Occipital lobe (tissue), 2 donors: ENCODE data around the gene GPX7.

GRCh38 chr1:51334746-51335262 lies 4.4 kb upstream of the TTC39A start:
- RAMPAGE, long total RNA = no peak

DNA sequence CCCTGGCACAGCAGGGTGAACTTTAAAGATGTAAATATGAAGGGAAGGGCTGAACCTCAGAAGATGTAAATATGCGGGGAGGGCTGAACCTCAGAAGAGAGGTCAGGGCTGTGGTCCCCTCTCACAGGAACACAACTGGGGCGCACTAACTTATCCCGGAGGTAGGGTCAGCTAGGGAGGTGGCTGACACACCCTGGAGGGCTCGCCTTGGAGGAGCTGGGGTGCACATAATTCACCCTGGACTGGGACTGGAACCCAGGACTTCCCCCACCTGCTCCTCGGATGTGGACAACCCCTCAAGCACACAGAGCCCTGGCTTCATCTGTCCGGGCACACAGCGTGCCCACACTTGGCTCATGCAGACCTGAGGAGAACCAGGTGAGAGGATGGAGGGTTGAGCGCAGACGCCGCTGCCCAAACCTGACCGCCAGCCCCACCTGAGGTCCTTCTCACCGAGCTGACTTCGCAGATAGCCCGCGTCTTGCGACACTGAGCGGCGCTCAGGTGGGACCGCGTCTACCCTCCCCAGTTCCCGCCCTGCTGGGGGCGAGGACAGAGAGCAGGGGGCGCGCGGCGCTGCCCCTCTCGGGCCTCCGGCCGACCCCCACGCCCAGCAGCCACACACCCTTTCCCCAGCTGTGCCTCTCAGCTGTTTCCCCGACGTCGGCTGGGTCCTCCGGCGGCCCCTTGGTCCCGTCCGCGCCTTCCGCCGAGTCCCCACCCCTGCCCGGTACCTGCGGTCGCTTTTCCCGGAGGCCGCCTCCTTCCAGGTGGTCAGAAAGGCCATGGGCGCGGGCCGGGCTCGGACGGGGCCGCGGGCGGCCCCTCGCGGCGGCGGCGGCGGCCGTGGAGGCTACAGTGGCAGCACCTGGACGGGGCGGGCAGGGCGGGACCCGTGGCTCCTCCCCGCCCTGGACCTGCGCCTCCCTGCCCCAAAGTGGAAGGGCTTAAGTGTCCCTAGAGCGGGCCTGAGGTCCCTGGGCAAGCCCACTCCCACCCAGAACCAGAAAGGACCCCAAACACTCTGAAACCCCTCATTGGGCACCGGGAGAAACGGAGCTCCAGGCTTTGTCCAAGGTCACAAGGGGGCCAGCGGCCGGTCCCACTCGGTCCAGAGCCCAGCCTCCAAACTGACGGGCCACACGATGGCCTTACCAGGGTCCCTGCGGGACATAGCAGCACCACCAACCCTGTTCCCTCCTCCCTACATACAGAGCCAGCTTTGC lies 14.3 kb upstream of the TTC39A start:
- RAMPAGE, long total RNA = no peak

- RAMPAGE, long total RNA = no peak
These were observed 92.9 kb upstream of the TTC39A start for GRCh38 chr1:51422998-51423857.

- RAMPAGE, long total RNA = no peak
These were observed 40.1 kb downstream of the EPS15 start for GRCh38 chr1:51478756-51479608.

GRCh38 chr1:51499429-51500087 lies 19.5 kb downstream of the EPS15 start:
- RAMPAGE, long total RNA = no peak

DNA sequence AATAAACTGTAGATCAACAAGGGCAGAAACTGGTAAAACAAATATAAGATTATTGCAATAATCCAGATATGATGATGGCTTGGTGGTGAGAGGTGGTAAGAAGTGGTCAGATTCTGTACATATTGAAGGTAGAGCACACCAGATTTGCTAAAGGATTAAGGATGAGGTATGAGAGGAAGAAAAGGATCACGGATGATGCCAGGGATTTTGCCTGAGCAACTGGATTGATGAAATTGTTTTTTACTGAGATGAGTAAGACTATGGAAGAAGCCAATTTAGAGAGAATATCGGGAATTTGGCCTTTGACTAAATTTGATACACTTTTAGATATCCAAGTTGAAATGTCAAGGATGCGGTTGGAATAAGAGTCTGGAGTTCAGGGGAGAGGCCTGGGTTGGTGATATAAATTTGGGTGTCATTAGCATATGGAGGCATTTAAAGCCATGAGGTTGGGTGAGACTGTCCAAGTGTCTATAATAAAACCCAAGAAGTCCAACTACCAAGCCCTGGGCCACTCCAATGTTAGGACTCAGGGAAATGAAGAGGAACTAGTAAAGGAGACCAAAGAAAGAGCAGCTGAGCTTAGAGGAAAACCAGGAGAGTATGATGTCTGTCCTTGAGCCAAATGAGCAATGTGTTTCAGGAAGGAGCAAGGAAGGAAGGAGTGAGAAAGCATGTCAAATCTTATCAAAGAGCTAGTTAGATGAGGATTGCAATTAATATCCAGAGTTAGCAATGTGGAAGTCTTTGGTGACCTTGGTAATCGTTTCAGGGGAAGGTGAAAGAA lies 12.5 kb upstream of the EPS15 start:
- RAMPAGE, long total RNA = no peak

DNA sequence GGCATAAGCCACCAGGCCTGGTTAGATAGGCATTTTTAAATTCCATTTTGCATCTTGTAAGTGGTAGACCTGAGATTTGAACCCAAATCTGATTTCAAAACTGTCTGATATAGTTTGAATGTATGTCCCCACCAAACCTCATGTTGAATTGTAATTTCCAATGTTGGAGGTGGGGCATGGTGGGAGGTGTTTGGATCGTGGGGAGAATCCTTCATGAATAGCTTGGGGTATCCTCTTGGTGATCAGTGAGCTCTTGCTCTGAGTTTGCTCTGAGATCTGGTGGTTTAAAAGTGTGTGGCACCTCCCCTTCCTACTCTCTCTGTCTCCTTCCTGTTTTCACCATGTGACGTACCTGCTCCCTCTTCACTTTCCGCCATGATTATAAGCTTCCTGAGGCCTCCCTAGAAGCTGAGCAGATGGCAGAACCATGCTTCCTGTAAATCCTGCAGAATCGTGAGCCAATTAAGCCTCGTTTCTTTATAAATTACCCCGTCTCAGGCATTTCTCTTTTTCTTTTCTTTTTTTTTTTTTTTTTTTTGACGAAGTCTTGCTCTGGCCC lies 40.0 kb upstream of the OSBPL9 start:
- RAMPAGE, long total RNA = no peak

DNA sequence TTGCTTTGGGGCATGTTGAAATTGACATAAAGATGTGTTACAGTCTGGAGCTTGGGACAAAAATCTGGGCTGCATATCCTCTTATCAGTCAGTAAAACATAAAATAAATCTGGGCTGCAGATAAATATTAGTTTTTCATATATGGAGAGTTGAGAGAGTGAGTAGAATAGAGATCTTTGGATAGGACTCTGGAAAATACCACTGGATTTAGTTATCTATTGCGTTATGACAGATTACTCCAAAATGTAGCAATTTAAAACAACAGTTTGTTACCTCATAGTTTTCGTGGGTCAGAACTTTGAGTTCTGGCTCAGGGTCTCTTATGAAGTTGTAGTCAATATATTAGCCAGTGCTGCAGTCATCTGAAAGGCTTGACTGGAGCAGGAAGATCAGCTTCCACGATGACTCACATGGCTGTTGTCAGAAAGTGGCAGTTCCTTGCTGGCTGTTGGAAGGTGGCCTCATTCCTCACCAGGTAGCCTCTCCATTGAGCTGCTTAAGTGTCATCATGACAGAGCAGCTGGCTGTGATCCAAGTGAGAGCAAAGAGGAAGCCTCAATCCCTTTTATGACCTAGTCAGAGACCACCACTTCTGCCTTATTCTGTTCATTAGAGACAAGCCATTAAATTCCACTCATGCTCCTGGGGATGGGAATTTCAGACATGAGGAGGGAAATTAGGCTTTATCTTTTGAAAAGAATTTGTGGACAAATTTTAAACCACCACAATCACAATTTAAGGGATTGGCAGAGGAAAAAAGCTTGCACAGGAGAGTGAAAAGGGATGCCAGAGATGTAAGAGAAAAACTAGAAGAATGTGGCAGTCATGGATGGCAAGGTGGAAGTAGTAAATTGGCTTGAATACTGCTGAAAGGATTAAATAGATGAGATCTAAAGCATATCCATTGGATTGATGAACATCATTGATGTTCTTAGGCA lies 5.6 kb downstream of the OSBPL9 start:
- RAMPAGE, long total RNA = no peak

GRCh38 chr1:51642895-51643241 lies 26.0 kb downstream of the OSBPL9 start:
- RAMPAGE, long total RNA = no peak

DNA sequence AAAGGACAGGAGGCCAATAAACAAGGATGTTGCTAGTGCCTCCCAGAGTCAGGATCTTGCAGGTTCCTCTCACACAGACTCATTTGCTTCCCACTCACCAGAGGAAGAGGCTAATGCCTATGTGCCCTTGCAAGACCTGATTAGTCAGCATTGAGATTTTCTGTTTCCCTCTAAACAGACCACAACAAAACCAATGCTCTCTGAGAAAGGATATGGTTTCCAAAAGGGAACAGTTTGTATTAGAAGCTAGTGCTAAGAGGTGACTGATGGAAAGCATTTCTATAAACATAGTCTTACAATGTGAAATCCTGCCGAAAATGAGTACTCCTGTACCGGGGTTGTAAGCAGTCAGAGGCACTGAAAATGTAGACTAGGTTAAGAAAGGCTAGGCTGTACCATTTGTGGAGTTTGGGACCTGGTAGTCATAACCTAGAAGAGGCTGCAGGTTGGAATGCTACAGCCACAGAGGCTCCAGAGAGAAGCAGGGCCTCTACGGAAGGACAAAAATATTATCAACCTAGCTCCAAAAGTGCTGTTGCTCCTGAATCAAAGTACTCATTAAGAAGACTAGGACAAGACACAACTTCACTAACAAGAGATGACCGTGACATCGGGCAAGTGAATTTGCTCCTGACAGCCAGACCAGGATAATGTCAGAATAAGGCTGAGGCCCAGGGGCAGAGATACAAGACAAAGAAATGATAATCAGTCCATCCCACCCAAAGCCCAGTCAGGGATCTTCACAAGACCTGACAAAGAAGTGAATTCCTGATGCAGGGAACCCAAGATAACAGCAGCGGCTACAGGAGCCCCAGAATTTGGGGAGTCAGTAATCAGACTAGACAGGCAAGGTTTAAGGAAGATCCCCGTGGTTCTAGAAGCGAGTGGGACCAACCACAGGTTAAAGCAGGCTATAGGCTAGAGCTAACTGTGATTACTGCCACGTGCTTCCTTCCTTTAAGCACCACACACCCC lies 85.3 kb downstream of the NRDC start:
- RAMPAGE, long total RNA = no peak

GRCh38 chr1:52005619-52005958 lies 15.1 kb upstream of the RAB3B start:
- RAMPAGE, long total RNA = no peak

- RAMPAGE, long total RNA = no peak
These were observed 15.8 kb upstream of the RAB3B start for GRCh38 chr1:52006179-52006917.

DNA sequence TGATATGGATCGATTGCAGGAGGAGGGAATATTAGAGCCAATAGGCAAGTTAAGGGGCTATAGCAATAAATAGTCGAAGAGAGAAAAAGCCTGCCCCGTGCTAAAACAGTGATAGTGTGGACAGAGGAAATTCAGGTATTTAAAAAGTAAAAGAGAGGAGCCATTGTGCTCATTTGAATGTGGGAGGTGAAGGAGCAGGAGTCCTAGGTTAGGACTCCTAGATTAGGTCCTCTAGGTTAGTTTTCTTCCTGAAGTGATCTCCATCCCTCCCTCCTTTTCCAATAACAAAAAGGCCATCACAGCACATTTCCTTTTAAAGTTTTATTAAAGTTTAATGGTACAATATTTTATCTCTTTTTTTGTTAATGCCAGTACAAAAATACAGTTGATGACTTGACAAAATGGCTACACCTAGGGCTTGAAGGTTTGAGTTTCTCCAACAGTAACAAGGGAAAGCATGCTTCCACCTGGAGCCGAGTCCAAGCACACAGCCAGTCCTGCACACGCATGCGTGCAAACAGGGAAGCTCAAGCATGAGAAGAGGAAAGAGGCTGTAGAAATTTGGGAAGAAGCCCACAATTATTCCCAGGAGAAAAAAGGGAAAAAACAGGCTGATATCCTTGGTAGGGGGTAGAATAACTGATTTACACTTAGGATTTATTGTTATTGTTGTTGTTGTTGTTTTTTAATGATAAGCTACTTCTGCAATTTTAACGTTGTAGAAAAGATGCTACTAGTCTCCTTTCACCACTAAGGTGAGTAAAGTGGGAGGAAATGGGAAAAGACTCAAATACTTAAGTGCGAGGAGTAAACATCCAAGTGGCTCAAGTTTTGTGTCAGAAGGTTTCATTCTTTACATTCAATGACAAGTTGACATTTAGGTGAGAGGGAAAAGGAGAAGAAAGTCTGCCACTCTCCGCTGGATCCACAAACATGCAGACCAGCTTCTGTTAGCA lies 13.5 kb downstream of the KTI12 start:
- RAMPAGE, long total RNA = no peak

- RAMPAGE, long total RNA = no peak
These were observed 21.7 kb downstream of the BTF3L4 start for GRCh38 chr1:52077753-52078218.

GRCh38 chr1:52243140-52244199 lies 101.6 kb downstream of the ZFYVE9 start:
- RAMPAGE, long total RNA = no peak

- RAMPAGE, long total RNA = no peak
These were observed 1.1 kb downstream of the PRPF38A start for GRCh38 chr1:52405484-52405861.

DNA sequence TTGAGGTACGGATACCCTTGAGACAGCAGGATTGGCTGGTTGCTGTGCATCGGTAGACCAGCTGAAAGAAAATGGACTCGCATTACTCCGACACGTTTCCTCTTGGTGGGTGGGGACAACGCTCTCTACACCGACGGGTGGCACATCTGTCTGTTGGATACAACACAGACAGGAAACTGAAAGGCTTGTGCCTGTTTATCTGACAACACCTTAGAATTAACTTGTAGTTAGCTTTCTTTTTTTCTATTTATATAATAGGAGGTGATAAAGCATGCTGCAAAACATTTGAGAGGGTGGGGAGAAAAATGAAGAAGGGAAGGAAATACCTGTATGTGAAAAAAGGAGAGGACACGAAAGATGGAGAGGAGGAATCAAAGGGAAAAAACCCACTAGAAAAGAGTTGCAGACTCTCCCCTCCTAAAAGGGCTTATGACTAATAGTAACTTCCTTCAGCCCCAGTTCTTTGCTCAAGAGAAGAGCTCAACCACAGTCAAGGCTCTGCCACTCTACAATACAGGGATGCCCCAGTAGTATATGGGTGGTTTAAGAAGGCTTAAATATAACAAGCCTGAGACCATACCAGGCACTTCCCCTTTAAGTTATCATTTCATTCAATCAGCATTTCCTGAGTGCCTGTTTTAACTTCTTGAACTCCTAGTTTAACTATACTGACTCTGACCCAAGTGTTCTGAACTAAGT lies 19.6 kb downstream of the PRPF38A start:
- RAMPAGE, long total RNA = no peak

GRCh38 chr1:52602187-52603332 lies at the start of gene GPX7:
GPX7 (plus strand) TSS chr1:52602371.
- RAMPAGE, long total RNA = no peak

GRCh38 chr1:52726994-52727551 lies 820 bp downstream of the ZYG11B start:
- RAMPAGE, long total RNA = no peak

DNA sequence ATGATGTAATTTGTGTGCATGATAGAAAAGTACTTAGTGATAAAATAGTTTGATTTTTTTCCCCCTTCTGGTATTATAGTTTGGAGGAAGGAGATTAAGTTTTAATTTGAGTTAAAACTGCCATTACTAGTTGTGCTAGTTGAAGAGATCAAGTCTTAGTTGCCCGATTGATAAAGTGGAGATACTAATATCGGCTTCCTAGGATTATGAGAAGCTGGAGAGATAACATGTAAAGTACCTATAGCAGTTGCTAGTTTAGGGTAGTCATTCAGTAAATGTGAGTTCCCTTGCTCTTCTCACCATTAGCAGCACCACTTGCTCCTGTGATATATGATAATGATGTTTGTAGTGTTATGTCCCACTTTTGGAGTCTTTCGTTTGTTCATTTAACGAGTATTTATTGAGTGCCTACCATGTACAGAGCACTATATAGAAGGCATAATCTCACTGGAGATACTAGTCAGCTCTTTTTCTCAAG lies 9.6 kb upstream of the PODN start:
- RAMPAGE, long total RNA = no peak